Cerebellum (tissue), 5 donors: ENCODE measurements around the genes PDE6H and PIK3C2G.

GRCh38 chr12:14972812-14973171, at the start of gene PDE6H:
TSS of gene PDE6H (plus strand) at chr12:14973042.
- PRO-cap, 3 experiments, result no peak in any of the 3 experiments
- RAMPAGE, long total RNA, result no peak

DNA sequence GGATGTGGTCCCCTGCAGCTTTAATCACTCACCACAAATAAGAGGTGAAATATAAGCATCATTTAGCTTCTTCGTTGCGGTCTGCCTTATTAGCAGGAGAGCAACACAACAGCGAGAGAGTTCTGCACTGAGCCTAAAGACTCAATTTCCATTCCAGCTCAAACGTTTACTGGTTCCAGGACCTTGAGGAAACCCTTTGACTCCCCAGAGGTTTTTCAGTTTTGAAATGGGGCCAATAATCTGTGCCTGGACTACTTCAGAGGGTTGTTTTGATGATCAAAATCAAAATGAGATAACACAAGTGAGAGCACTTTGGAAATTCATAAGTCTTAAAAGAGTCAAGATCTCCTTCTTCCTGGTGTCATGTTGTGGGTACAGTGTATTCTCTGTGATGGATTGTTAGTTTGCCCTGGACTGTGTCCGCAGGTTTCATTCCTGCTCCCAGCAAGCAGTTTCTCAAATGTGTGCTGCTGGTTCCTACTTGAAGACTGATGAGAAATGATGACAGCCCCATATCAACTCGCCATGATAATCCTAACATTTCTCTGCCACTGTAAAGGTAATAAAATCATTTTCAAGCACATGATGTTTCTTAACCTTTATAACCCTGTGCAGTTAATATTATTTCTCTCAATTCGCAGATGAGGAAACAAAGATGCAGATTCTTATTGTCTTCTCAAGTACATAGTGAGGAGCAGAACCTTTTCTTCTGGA, 52.9 kb downstream of the RERG start:
- PRO-cap, 3 experiments, result no peak in any of the 3 experiments
- RAMPAGE, long total RNA, result no peak

- PRO-cap, 3 experiments, result no peak in any of the 3 experiments
- RAMPAGE, long total RNA, result no peak
These were observed 27.4 kb downstream of the RERG start for GRCh38 chr12:15193624-15194407.

- PRO-cap, 3 experiments, result no peak in any of the 3 experiments
- RAMPAGE, long total RNA, result no peak
These were observed 107.9 kb downstream of the PTPRO start for GRCh38 chr12:15430283-15430600.

- PRO-cap, 3 experiments, result no peak in any of the 3 experiments
- RAMPAGE, long total RNA, result no peak
These were observed 96.0 kb downstream of the EPS8 start for GRCh38 chr12:15693084-15693765.

GRCh38 chr12:15788667-15788925, 592 bp downstream of the EPS8 start:
- PRO-cap, 3 experiments, result no peak in any of the 3 experiments
- RAMPAGE, long total RNA, result no peak

- PRO-cap, 3 experiments, result no peak in any of the 3 experiments
- RAMPAGE, long total RNA, result no peak
These were observed 45.2 kb downstream of the DERA start for GRCh38 chr12:15956176-15956911.

GRCh38 chr12:16359653-16360149, 12.3 kb downstream of the MGST1 start:
- PRO-cap, 3 experiments, result no peak in any of the 3 experiments
- RAMPAGE, long total RNA, result no peak

- PRO-cap, 3 experiments, result no peak in any of the 3 experiments
- RAMPAGE, long total RNA, result no peak
These were observed 451.2 kb upstream of the LMO3 start for GRCh38 chr12:17057116-17057659.

DNA sequence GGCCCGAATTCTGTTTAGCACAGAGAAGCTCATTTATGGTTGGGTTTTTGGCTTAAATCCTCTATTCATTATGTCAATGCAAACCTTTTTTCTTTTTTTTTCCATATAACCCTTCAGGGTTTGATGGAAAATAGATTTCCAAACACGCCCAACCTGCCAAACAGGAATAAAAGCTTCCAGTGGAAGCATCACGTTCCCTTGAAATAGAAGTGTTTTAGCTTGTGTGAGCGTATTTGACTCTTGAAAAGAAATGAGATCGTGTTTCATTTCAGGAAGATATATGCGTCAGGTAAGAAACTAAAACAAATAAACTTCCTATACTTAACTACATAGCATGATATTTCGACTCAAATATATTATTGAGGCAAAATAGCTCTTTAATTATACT, at the start of gene PIK3C2G:
TSS of gene PIK3C2G (plus strand) at position 230 of the 388 bp plus-strand sequence.
- PRO-cap, 3 experiments, result no peak in any of the 3 experiments
- RAMPAGE, long total RNA, result no peak

- PRO-cap, 3 experiments, result peak in 1 of 3 experiments; most common plus-strand start chr12:19130679 (in 1); most common minus-strand start chr12:19130734 (in 1)
- RAMPAGE, long total RNA, result no peak
These were observed 1.3 kb downstream of the PLEKHA5 start for GRCh38 chr12:19130442-19131537.

DNA sequence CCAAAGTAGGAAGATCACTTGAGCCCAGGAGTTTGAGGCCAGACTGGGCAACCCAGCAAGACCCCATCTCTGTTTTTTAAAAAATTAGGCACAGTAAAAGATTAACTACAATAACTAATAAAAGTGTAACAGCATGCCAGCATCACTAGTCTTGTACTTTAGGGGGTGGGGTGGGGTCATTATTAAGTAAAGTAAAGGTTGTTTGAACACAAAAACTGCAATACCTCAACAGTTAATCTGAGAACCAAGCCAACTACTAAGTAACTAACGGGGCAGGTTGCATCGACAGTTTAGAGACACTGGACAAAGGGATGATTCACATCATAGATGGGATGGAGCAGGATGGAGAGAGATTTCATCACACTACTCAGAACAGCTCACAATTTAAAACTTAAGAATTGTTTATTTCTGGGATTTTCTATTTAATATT, 119.6 kb downstream of the PLEKHA5 start:
- PRO-cap, 3 experiments, result no peak in any of the 3 experiments
- RAMPAGE, long total RNA, result no peak

- PRO-cap, 3 experiments, result no peak in any of the 3 experiments
- RAMPAGE, long total RNA, result no peak
These were observed 139.9 kb downstream of the PLEKHA5 start for GRCh38 chr12:19269312-19269885.

- PRO-cap, 3 experiments, result no peak in any of the 3 experiments
- RAMPAGE, long total RNA, result no peak
These were observed 133.1 kb upstream of the AEBP2 start for GRCh38 chr12:19306148-19306706.

DNA sequence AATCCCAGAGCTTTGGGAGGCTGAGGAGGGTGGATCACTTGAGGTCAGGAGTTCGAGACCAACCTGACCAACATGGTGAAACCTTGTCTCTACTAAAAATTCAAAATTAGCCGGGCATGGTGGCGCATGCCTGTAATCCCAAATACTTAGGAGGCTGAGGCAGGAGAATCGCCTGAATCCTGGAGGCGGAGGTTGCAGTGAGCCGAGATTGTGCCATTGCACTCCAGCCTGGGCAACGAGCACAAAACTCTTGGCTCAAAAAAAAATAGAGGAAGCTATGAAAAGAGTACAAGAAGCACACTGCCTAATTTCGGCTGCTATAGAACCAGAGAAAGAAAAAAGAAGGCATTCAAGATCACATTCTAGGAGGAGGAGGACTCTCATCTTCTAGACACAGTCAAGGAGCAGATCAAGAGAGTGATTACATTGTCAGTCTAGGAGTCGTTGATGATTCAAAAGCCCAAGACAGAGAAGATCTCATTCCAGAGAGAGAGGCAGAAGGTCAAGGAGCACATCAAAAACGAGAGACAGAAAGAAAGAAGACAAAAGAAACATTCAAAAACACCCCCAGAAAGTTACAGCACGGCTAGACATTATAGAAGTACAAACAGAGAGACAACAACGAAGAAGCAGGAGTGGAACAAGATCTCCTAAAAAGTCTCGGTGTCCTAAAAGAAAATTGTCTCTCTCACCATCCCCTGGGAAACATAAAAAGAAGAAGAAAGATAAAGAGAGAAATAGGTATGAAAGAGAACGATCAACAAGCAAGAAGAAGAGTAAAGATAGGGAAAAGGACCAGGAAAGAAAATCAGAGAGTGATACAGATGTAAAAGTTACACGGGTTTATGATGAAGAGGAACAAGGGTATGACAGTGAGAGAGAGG, 131.8 kb upstream of the AEBP2 start:
- PRO-cap, 3 experiments, result no peak in any of the 3 experiments
- RAMPAGE, long total RNA, result no peak

GRCh38 chr12:19744459-19745035, 305.3 kb downstream of the AEBP2 start:
- PRO-cap, 3 experiments, result no peak in any of the 3 experiments
- RAMPAGE, long total RNA, result no peak

- PRO-cap, 3 experiments, result no peak in any of the 3 experiments
- RAMPAGE, long total RNA, result no peak
These were observed 417.1 kb downstream of the AEBP2 start for GRCh38 chr12:19856307-19856940.

GRCh38 chr12:19945805-19946214, 422.5 kb upstream of the PDE3A start:
- PRO-cap, 3 experiments, result no peak in any of the 3 experiments
- RAMPAGE, long total RNA, result no peak

GRCh38 chr12:20024213-20024641, 344.1 kb upstream of the PDE3A start:
- PRO-cap, 3 experiments, result no peak in any of the 3 experiments
- RAMPAGE, long total RNA, result no peak

DNA sequence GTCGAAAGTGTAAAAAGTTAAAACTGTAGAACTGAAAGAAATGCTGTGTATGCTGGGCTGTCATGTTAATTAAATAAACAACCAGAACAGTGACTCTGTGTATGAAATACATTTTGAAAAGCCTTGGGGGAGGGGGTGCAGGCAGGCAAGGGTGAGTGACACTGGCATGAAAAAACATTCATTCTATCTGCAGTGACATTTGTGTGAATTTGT, 5.9 kb downstream of the PDE3A start:
- PRO-cap, 3 experiments, result no peak in any of the 3 experiments
- RAMPAGE, long total RNA, result no peak